AG04450 (cell line): Measurements from ENCODE around the genes RIC1, KIAA2026 and GLDC.

- CAGE, long polyA plus RNA: no peak
- RRBS: no CpG with 5 or more reads among the region's 3 CpGs
Measured at GRCh38 chr9:5483552-5483893, 26.8 kb upstream of the PDCD1LG2 start.

DNA sequence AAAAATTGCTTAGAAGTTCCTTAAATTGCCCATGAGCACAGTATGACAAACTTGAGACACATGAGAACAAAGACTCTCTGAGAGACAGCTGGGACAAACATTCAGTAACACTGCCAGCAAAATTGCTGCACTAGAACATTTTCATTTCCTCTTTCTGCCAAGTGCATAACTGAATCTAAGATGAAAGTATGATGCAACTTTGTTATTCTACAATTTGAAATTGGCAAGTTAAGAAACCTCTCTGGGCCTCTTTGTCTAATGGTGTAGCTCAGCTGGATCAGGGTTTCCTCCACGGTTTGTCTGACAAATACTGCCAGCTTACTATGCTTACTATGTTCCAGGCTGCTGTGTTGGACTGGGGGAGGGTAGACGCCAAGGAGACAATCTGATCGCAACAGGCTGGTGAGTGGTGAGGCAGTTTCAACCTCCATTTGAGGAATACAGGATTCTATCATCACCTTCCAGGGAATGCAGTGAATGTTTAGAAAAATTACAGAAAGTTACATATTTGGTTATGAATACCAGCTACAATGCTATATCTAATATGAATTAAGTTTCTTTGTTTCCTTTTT, 1.7 kb upstream of the RIC1 start:
- CAGE, long polyA plus RNA: no peak
- RRBS: no CpG with 5 or more reads among the region's 3 CpGs

GRCh38 chr9:5629047-5629995, at the start of gene RIC1:
TSS of gene RIC1 (plus strand) at chr9:5629107.
- CAGE, long polyA plus RNA: no peak
- RRBS: 1% methylated on average over 38 of the region's 86 CpGs

- CAGE, long polyA plus RNA: no peak
- RRBS: no CpG with 5 or more reads among the region's 8 CpGs
Measured at GRCh38 chr9:5779802-5780580, 52.9 kb downstream of the ERMP1 start.

DNA sequence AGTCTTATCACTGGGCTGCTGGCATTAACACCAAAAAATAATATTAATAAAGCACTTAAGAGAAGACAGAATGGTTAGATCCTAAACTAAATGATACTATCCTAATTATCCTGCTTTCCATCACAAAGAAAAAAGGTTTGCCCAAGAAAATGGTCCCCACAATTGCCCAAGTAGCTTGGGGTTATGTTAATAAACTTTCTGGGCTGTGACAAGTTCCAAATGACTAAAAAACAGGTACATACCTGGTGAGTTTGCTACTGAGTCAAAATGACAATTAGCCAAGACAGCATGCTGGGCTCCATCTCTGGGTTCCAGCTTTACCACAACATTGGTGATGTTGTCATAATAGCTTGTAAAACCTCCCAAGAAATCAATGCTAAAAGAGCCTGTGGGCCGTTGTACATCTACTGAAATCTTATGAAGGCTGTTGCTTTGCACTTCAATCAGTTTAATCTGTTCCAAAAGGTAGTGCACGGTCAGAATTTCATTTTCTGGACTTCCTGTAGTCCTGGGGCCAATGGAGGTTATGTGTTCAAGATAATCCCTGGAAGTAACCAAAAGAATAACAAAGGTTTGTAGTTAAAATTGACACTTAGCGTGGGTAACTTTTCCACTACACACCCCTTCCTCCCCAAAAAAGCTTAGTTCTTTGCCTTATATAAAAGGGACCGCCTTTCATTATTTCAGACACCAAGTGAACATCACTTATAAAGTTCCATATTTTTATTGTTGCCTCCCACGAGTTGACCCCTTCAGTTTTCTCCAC, 2.2 kb downstream of the ERMP1 start:
- CAGE, long polyA plus RNA: no peak
- RRBS: no CpG with 5 or more reads among the region's 5 CpGs

DNA sequence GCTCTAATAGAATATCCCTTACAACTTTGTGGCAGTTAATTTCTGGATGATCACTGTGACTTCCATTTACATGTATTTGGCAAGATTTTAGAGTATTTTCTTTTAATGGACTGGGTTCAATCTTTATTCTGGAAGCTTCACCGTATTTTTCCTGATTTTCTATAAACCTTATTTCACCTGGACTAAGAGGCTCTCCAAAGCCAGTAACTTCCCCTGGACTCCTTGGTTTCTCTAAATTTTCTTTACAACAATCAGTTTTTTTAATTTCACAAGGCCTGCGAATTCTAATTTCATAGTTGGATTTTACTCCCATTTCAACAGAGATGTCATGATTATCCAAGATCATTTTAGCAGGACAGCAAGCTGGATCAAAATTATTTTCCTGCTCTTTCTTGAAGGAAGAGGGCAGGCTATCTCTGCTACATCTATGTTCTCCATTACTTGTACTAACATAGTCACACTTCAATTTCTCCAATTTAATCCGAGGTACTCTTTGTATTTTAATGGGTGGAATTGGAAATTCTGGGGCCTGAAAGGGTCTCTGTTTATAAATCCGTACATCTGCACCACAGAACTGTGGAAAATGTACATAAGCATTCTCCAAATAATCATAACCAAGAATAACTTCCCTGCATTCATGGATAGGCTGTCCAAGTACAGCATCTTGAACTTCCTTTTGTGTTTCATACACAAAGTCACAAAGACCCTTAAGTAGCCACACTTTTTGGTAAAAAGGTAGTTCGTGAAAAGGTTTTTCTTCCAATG, 39.9 kb downstream of the KIAA2026 start:
- CAGE, long polyA plus RNA: no peak
- RRBS: no CpG with 5 or more reads among the region's 5 CpGs

DNA sequence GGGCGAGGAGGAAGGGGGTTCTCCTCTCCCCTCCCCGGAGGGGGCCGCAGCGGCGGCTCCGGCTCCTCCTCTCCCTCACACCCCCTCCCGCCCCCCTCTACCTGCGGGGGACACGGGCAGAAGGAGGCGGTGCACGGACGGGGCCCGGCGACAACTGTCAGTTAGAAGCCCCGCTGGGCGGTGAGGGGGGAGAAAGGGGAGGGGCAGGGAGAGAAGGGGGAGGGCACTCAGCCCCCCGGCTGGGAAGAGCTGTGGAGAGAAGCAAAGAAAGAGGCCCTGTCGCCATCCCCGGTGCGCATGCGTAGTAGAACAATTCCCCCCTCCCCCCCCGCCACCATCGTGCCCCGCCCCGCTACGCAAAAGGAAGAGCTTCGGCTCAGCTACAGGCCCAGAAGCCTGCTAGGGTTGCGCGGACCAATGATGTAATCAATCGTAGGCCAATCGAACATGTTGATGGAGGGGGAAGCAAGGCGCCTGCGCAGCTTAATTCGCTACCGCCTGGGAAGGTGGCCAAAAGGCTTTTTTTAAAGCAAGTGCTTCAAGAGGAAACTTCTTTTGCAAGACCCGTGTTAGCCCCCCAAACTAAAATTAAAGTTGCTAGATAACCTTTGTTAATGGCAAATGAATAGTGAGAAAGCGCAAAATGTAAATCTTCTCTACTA, at the start of gene KIAA2026:
TSS of gene KIAA2026 (minus strand) at position 303 of the 662 bp plus-strand sequence.
- CAGE, long polyA plus RNA: no peak
- RRBS: 2% methylated on average over 11 of the region's 37 CpGs

- CAGE, long polyA plus RNA: no peak
- RRBS: no CpG with 5 or more reads among the region's 19 CpGs
Measured at GRCh38 chr9:6080029-6080821, 64.8 kb upstream of the RANBP6 start.

- CAGE, long polyA plus RNA: no peak
- RRBS: no CpG with 5 or more reads among the region's 4 CpGs
Measured at GRCh38 chr9:6485565-6486274, 72.7 kb downstream of the UHRF2 start.

GRCh38 chr9:6645014-6646018, at the start of gene GLDC:
TSS of gene GLDC (minus strand) at chr9:6645729.
- CAGE, long polyA plus RNA: no peak
- RRBS: 7% methylated on average over 17 of the region's 89 CpGs

- CAGE, long polyA plus RNA: no peak
- RRBS: no CpG with 5 or more reads among the region's 4 CpGs
Measured at GRCh38 chr9:6689773-6690579, 44.4 kb upstream of the GLDC start.

- CAGE, long polyA plus RNA: no peak
- RRBS: 10% methylated on average over 11 of the region's 63 CpGs
Measured at GRCh38 chr9:6715966-6717138, 41.4 kb upstream of the KDM4C start.

DNA sequence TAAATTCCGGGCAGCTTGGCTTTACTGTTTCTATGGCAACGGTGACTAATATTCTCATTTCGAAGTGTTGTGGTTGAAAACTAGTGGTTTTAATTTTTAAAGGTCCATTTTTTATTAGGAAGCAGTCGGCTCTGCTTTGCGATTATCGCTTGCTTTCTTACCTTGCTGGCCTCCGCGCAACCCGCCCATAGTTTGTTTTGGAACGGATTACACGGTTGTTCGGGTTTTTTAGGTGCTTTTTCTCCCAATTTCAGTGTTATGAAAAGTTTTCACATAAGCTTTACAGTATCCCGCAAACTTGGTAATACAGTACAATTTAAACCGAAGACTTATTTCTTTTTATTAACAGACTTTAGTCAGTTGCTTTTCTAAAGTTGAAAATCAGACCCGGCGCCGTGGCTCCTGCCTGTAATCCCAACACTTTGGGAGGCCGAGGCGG, 1.5 kb downstream of the KDM4C start:
- CAGE, long polyA plus RNA: no peak
- RRBS: 0% methylated on average over 1 of the region's 19 CpGs

DNA sequence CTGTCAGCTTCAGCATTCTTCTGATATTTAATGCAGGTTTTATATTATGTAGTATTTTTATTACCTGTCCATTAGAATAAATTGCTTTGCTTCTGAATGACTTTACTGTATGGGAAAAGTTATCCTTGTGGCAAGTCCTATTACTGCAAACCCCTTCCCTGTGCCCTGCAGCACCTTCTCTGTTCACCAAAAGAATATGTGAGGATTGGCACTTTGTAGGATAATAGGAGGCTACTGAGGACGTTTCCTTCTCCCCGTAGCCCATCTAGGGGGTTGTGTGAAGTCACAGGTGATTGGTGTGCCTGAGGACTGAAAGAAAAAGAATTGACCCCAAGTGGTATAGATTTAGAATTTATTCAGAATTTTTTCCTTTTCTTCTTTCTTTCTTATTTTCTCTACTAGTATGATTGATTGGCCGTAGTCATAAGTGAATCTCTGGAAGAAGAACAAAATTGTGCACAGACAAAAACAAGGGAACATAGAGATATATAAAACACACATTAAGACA, 296.2 kb downstream of the KDM4C start:
- CAGE, long polyA plus RNA: no peak
- RRBS: no CpG with 5 or more reads among the region's 3 CpGs

DNA sequence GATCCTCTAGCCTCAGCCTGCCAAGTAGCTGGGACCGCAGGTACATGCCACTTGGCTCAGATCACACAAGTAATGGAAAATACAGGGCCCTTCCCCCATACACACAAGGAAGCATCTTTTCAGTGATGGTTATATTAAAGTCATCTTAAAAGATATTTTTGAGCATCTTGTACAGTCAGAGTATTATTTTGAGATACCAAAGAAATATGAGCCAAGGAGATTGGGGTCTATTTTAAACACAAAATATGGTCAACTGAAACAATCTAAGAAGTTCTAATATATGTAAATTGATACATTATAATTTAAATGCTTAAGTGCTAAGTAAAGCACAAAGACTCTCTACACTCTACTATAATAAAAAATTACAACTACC, 59.8 kb downstream of the DMAC1 start:
- CAGE, long polyA plus RNA: no peak
- RRBS: no CpG with 5 or more reads among the region's 1 CpG

DNA sequence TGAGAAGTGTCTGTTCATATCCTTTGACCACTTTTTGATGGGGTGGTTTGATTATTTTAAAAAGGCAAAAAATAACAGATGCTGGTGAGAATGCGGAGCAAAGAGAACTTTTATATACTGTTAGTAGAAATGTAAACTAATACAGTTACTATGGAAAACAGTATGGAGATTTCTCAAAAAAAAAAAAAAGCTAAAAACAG, 258.6 kb upstream of the DMAC1 start:
- CAGE, long polyA plus RNA: no peak
- RRBS: no CpG with 5 or more reads among the region's 1 CpG

DNA sequence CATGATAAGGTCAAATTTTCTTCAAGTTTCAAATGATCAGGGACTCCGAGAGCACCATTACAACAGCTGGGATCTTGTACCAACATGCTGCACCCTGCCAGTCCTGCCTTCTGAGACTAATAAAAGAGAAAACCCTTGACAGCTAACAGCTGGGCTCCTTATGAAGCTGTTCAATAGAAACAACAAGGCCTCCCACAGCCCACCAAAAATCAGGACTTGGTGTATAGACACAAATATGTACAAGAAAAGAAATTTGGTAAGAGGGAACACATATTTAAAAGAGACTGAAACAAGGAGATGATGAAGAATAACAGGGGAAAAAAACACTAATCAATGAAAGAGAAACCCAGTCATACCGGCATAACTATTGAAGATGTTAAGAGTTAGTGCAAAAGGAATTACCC, 985.4 kb upstream of the DMAC1 start:
- CAGE, long polyA plus RNA: no peak
- RRBS: no CpG with 5 or more reads among the region's 2 CpGs

DNA sequence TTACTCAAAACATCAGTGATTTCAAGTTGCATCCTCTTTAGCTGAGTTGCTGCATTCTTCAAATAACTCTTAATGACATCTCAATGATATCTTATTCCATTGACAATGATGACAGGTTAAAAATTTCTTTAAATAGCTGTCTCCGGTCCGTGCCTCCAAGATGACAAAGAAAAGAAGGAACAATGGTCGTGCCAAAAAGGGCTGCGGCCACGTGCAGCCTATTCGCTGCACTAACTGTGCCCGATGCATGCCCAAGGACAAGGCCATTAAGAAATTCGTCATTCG, 1291.1 kb upstream of the DMAC1 start:
- CAGE, long polyA plus RNA: no peak
- RRBS: no CpG with 5 or more reads among the region's 9 CpGs

DNA sequence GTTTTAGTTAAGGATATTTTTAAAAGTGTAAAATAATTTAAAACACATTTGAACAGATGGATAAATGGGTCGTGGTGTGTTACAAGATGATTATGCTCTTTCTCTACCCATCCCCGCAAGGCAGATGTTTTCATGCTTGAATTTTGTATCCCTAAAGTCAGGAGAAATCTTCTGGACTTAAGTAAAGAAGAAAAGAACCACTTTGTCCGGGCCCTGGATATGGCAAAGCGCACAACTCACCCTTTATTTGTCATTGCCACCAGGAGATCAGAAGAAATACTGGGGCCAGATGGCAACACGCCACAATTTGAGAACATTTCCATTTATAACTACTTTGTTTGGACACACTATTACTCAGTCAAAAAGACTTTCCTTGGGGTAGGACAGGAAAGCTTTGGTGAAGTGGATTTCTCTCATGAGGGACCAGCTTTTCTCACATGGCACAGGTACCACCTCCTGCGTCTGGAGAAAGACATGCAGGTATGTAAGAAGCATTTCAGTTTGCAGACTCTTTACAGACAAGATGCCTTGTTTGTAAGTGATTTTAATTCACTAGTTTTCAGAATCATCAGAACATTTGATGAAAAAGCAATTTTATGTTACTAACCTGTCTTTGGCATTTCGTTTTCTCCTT, 2.3 kb downstream of the TYRP1 start:
- CAGE, long polyA plus RNA: no peak
- RRBS: no CpG with 5 or more reads among the region's 7 CpGs

DNA sequence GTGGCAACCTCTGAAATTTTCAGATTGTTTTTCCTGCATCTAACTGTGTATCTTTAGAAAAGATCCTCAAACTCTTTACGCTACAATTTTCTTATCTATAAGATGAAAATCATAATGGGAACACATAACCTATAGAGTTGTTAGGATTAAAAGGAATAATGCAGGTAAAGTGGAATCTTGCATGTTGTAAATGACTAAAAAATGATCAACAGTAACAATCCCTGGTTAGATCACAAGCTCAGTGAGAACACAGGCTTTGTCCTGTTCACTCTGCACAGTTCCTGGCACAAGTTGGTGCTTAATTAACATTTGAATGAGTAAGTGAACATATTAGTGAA, 159.6 kb downstream of the LURAP1L start:
- CAGE, long polyA plus RNA: no peak
- RRBS: no CpG with 5 or more reads among the region's 1 CpG